ENCODE measurements around the genes PPCS and PPIH.

DNA sequence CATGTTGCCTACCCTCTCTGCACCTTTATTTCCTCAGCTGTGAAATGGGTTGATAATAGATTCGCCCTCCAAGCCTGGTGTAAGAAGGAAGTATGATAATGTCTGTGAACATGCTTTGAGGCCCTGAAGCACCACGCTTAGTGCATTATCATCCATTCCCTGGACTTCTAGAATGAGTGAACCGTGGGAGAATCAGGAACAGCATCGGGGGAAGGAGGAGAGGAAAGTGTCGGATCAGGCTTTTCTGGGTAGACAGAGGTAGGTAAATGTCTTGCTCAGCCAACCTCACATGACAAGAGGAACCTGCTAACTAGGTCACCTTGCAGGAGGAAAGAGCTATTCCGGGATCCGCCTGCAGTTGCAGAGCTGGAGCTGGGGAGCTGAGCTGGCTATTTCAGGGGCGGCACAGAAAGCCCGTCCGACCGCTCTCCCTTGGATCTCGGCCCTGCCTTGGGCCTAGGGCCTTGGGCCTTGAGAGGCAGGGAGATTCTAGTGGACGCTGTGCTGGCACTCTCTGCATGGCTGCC lies 56.7 kb upstream of the CTPS1 start:
- PRO-cap: no peak

- PRO-cap: no peak
Measured at GRCh38 chr1:41168527-41169319, 73.4 kb downstream of the SCMH1 start.

DNA sequence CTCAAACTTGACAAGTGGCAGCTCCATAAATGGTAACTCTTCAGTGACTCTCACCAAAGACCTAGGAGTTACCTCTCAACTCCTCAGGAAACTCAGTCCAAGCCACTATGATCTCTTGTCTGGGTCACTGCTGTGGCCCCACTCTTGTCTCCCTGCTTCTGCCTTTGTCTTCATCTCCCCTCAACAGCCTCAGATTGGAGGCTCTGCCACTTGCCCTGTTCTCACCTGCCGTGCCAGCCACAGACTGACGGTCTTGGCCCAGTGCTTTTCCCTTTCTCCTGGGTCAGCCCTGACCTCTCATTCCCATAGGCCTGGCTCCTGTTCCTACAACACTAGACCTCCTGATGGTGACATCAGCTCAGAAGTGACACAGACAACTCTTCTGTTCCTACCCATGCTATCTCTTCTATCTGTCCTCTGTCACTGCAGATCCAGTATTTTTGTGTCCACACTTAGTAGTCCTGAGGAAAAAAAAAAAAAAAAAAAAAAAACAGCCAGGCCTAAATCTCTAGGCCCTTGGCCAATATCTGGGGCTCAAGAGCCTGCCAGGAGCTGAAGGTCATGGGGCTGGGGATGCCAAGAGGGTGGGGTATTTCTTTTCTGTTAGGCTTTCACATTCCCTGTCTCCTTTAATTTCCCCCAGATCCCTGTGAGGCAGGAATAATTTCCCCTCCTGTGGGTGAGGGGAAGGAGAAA lies 77.0 kb upstream of the SCMH1 start:
- PRO-cap: no peak

GRCh38 chr1:41365687-41366827 lies 118.4 kb downstream of the EDN2 start:
- PRO-cap: no peak

- PRO-cap: bidirectional peak, plus-strand start at chr1:41382343, minus-strand start at chr1:41382191
Measured at GRCh38 chr1:41381948-41382747, 102.3 kb downstream of the EDN2 start.

- PRO-cap: no peak
Measured at GRCh38 chr1:41462018-41462617, 22.4 kb downstream of the EDN2 start.

DNA sequence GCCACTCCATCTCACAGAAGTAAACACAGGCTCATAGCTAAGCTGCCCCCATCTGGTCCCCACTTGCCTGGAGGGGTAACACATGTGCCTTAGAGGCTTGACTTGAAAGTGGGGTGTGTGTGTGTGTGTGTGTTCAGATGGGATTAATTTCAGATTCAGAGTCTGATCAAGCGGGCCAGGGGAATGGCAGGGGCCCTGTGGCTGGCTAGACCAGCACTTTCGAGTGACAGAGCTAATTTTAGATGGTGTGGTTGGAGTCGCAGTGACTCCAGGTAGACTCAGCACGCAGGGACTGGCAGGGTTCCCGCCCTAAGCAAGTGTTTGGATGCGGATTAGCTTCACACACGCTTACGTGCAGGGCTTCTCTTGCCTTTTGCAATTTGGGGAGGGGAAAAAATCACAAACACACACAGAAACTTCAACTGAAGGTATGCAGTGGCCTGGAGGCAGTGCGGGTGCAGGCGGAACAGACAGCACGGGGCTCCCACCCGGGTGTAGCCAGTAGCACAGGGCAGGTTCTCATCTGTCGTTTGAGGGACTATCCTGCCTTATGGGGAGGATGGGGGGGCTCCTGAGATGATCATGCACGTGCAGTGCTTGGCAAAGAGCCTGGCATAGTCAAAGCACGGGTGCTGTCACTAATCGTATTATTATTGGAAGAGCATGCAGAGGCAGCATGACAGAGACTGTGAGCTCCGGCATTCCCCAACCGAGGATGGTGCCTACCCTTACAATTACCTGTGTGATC lies 1.3 kb downstream of the EDN2 start:
- PRO-cap: no peak

DNA sequence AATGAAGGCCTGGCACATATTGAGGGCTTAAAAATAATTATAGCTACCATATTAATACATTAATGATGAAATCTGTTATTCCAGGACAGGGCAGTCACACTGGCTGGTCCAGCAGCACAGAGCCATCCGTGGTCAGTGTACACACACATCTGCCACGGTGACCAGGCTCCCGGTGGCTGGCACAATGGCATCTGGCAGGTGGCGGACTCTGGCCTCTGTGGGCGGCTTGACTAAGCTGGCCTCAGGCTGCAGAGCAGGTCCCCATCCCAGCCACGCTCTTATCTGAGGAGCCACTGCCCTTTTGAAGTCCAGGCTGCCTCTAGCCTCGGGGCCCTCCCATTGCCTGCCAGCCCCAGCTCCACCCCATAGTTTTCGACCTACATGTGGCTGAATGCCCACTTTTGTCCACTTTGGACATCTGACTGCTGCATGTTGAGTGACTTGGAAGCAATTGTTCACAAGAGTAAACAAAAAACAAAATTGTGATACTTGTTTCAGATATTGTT lies 29.9 kb upstream of the EDN2 start:
- PRO-cap: no peak

DNA sequence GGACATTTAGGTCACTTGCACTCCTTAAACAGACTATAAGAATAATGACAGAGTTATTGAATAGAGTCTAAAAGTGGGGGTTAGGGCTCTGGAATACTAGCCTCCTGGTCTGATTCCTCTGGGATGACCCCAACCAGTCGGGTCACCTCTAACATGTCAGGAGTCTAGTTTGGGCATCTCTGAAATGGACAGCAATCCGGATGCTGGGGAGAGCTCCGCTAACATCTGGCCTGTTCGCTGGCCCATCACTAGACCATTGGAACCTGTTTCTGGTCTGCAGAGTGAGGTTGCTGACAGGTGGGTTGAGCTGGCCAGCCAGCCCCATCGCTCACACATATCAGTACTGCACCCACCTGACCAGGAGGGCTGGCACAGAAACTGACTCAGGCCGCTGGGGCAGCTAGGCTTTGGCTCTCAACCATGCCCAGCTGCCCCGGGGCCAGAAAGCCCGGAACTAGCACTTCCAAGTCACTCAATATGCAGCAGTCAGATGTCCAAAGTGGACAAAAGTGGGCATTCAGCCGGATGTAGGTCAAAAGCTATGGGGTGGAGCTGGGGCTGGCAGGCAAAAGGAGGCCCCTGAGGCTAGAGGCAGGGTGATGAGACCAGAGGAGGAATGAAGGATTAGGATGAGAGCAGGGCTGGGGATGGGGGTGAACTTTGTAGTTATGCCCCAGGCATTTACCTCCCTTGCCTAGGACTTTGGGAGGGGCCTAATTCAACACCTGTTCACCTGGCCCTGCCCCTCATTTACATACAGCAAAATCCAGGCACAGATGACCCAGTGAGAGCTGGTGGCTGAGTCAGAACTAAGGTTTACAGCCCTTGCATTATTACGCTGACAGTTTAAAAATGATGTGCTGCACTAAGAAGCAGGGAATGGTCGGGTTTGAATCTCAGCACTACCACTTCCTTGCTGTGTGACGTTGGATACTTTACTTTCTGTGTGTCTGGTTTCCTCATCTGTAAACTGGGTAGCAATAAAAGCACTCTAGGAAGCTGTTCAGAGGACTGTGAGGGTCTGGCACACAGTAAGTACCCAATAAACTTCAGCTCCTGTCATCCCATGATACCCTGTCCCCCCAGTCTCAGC lies 30.7 kb upstream of the EDN2 start:
- PRO-cap: no peak

- PRO-cap: no peak
Measured at GRCh38 chr1:41583071-41583918, 98.8 kb upstream of the EDN2 start.

DNA sequence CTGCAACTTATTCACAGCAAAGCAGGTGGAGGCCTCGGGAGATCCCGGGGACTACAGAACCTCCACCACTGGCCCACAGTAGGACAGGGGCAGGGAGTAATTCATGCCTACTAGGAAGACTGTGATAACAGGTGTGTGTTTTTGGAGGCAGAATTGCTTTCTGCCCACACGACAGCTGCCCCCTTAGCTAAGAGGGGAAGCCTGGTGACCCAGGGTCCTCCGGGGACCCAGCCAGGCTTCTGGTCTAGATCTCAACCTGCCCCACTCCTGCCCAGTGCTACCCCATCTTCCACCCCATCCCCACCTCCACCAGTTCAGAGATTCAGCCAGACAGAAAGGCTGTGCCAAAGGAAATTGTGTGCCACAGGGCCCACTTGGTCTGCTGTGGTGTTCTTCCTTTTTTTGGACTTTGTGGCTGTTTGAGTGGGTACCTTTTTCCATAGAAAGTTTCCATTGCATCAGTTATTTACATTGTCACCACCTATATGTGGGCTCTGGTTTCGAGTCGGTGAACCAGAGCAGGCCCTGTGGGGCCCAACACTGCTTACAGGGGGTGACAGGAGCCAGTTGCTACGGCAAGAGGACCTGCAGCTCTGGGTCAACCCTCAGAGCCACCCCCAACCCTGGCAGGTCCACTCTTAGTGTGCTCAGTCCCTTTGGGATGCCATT lies 156.8 kb upstream of the EDN2 start:
- PRO-cap: no peak

DNA sequence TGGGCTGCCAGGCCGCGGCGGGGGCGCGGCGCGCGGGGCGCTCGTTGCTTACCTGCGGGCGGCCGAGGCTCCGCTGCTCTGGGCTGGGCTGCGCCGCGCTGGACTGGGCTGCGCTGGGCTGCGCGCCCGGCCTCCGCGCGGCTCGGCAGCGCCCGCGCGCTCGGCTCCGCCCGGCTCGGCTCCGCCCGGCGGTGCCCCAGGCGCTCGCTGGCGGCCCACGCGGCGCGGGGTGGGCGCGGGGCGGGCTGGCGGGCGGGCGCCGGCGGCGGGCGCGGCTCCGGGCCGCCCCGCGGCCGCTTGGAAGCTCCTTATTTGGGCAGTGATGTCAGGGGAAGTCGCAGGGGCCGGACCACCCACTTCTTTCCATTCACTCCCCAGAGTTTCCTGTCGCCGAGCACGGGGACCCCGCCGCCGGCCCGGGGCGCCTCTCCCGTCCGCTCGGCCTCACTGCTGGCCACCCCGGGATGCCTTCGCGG lies 177.6 kb upstream of the EDN2 start:
- PRO-cap: bidirectional peak, plus-strand start at position 366 of the sequence, minus-strand start at position 198 of the sequence

DNA sequence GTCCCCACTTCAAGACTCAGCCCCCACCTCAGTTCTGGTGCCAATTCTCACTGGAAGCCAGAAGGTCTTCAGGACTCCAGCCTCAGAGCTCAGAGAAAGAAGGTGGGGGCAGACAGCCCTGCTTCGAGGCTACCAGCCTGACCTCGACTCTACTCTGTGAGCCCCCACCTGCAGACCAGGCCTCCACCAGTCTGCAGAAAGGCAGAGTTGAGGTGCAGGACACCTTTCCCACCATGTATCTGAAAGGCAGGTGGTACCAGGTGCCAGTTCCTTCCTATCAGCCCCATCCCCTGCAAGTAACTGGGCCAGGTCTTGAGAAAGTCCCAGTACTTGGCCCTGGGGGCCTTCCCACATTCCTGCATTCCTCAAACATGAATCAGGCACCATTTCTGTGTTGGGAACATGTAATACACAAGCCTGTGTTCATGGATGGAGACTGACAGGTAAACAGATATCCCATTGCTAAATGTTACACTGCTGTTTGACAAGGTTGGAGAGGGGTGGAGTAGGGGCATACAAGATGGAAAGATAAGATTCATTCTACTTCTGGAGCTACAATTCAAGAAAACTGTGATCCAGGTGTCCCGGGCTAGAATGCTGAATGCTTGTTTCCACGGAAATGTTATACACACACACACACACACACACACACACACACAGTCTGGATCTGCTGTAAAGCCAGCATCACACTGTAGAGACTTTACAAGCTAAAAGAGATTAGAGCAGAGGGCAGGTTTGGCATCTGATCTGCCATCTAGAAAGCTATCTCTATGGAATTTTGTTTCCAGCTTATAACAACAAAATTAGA lies 180.8 kb upstream of the EDN2 start:
- PRO-cap: bidirectional peak, plus-strand start at position 401 of the sequence, minus-strand start at position 302 of the sequence

GRCh38 chr1:41681208-41681709 lies 196.8 kb upstream of the EDN2 start:
- PRO-cap: no peak

GRCh38 chr1:41806248-41806744 lies 112.4 kb downstream of the HIVEP3 start:
- PRO-cap: no peak

GRCh38 chr1:41853044-41853419 lies 65.7 kb downstream of the HIVEP3 start:
- PRO-cap: no peak

GRCh38 chr1:42214562-42214929 lies 50.0 kb upstream of the GUCA2A start:
- PRO-cap: no peak

DNA sequence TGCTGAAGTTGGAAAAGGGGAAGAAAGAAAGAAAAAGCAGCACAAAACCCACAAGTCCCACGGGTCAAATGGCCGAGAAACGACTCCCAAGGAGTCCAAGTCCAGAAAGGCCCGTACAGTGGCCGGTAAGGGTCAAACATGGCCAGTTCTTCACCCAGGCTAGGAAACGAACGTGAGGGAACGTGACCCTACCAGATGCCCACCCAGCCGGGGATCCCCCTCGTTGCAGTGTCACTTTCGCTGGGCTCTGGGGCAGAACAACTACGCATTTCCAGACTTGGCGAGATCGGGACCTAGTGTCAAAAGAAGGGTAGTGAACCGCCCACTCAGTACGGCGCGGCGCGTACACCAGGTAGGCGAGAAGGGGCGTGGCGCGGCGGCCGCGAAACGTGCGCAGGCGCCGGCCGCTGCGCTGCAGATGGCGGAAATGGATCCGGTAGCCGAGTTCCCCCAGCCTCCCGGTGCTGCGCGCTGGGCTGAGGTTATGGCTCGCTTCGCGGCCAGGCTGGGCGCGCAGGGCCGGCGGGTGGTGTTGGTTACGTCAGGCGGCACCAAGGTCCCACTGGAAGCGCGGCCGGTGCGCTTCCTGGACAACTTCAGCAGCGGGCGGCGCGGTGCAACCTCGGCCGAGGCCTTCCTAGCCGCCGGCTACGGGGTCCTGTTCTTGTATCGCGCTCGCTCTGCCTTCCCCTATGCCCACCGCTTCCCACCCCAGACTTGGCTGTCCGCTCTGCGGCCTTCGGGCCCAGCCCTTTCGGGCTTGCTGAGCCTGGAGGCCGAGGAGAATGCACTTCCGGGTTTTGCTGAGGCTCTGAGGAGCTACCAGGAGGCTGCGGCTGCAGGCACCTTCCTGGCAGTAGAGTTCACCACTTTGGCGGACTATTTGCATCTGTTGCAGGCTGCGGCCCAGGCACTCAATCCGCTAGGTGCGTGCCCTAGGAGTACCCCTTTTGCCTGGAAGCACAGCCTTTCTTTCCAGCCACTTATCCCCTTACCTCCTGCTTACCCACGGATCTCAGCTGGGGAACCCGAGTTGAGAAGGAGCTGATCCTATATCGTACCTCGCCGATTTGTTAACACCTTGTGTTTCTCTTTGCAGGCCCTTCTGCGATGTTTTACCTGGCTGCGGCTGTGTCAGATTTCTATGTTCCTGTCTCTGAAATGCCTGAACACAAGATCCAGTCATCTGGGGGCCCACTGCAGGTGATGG lies at the start of gene PPCS:
Gene PPCS (plus strand): TSS at position 396 of the 1,210 bp plus-strand sequence.
- PRO-cap: bidirectional peak, plus-strand start at position 412 of the sequence, minus-strand start at position 301 of the sequence; bidirectional peak, plus-strand start at position 593 of the sequence, minus-strand start at position 478 of the sequence; bidirectional peak, plus-strand start at position 806 of the sequence, minus-strand start at position 787 of the sequence

DNA sequence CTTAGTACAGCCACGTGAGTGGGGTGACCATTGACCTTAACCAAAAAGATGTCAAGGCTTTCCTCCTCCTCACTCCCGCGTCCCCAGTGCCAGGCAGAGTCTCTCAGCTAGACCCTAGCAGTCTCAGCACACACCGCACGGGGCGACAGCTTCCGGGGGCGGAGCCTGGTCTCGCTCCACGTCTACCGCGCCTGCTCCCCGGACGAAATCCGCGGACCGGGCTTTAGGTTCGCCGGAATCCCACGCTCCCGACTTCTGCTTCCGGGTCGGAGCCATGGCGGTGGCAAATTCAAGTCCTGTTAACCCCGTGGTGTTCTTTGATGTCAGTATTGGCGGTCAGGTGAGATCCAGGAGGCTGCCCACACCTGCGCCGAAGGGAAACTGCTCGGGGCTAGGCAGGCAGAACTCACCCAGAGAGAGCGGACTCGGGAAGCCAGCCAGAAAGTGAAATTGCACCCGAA lies at the start of gene PPIH:
Gene PPIH (plus strand): TSS at position 251 of the 461 bp plus-strand sequence.
- PRO-cap: bidirectional peak, plus-strand start at position 252 of the sequence, minus-strand start at position 105 of the sequence

- PRO-cap: no peak
Measured at GRCh38 chr1:42658634-42659296, 542 bp downstream of the PPIH start.